BE2C (cell line): ENCODE data around the genes ISL1, CDC20B and DDX4.

- RRBS: no CpG with 5 or more reads among the region's 14 CpGs
These were observed 128.4 kb downstream of the PARP8 start for GRCh38 chr5:50794666-50795398.

DNA sequence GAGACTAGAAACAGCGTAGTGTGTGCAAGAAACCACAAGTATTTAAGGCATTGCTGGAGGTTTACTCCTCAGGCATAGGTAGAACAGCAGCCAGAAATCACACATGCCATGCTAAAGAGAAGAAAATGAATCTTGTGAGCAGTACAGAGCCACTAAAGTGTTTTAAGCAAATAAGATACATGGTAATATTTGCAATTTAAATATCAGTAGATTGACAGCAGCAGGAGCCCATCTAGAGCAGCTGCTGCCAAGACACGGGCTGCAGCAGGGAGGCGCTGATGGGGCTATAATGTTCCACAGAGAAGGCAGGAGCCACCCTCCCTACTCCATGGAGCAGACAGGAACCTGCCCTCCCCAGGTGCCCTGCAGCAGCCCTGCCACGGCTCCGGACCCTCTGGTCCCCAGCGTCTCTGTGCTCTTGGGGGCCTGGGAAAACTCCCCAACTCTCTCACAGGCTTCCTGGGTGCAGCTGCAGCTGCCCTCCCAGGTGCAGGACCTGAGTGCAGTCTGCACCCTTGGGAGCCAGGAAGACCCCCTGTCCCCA, 224.1 kb upstream of the ISL1 start:
- RRBS: no CpG with 5 or more reads among the region's 6 CpGs

- RRBS: under 1% methylated on average over 27 of the region's 82 CpGs
These were observed at the start of gene ISL1 for GRCh38 chr5:51382683-51383630. Gene ISL1 (plus strand): TSS chr5:51383448.

DNA sequence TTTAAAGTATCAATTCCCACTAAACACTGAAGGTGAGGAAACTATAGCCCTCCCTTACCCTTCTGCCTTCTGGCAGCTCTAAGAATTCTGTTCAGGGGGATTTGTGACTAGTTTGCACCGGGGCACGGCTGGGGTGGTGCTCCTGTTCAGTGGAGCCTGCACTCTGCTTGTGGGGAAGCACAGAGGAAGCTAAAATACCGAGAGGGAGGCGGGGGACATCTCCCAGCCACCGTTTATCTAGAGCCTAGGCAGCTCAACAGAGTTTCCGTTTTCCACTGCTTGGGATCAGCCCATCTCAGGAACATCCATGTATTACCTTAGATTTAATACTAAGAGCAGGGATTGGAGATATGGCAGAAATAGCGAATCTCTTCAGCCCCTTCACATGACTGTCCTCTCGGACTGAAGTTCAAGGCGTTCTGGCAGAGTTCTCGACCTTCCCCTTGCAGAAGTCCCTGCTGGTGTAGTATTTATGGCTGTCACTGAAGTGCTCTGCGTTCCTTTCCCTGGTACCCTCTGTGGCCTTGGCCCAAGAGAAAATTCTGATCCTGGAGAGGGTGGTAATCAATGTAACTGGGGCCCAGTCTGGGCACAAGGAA, 5.5 kb downstream of the ISL1 start:
- RRBS: no CpG with 5 or more reads among the region's 11 CpGs

DNA sequence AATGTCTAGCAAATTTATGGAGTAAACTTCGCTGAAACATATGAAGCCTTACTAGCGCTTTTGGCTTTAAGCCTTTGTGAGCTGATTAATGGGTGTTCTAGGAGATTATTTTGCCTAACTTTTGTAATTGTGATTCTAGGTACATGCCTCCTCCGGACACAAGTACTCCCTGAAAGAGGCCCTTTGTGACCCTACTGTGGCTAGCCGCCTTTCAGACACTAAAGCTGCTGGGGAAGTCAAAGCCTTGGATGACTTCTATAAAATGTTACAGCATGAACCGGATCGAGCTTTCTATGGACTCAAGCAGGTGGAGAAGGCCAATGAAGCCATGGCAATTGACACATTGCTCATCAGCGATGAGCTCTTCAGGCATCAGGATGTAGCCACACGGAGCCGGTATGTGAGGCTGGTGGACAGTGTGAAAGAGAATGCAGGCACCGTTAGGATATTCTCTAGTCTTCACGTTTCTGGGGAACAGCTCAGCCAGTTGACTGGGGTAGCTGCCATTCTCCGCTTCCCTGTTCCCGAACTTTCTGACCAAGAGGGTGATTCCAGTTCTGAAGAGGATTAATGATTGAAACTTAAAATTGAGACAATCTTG, 13.7 kb downstream of the ITGA1 start:
- RRBS: 1% methylated on average over 4 of the region's 13 CpGs

GRCh38 chr5:53478417-53479037, 1.9 kb upstream of the FST start:
- RRBS: no CpG with 5 or more reads among the region's 26 CpGs

GRCh38 chr5:53911525-53911899, 351.1 kb downstream of the NDUFS4 start:
- RRBS: no CpG with 5 or more reads among the region's 2 CpGs

- RRBS: no CpG with 5 or more reads among the region's 2 CpGs
These were observed 79.3 kb downstream of the ARL15 start for GRCh38 chr5:54230950-54231608.

GRCh38 chr5:54295530-54296256, 14.7 kb downstream of the ARL15 start:
- RRBS: no CpG with 5 or more reads among the region's 10 CpGs

- RRBS: no CpG with 5 or more reads among the region's 14 CpGs
These were observed 2.8 kb downstream of the SNX18 start for GRCh38 chr5:54520039-54520988.

DNA sequence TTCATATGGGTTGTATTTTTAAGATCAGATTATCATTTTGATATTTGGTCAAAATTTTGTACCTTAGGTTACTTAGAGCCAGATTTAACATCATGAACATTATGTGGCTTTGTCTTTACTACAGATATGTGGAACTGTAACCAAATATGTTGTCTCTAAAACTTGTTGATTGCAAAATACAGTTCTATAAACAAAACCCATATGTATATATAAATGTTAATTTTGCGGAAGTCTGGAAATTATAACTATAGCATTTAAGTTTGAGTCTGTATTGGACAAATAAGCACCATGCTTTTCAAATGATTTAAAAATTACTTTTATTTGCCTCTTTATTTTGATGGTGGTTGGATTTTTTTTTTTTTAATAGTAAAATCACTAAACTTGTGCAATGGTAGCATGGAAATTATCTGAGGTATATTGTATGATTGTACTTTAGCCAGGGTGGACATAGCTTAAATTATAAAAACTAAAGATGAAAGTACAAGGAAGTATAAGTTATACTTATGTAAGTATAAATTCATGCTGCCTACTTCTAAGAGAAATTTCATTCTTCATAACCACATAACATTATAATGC, 27.6 kb downstream of the SNX18 start:
- RRBS: no CpG with 5 or more reads among the region's 1 CpG

DNA sequence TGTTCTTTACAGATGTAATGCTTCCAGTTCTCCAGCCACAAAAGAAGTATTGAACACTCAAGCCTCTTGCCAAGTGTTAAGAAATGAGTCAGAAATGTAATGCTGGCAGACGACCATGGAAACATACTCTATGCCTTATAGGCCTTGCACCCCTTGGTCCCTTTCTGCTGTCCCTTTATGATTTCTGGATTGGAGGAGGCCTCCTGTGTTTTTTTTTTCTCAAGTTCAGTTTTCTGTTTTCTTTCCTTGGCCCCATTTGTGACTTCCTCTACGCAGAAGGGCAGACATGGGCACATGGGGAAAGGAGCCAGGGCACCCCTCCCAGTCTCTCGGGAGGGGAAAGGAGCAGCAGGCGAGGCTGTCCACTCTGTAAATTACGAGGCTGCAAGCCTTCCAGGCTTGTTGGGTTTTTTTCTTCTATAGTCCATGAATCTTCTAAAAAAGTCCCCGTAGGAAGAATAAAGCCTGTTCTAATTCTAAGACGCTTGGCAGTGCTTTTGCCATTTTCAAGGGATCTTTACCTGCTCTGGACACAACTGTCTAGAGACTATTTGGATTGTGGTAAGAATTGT, 53.4 kb downstream of the SNX18 start:
- RRBS: no CpG with 5 or more reads among the region's 7 CpGs

GRCh38 chr5:54587286-54587760, 69.8 kb downstream of the SNX18 start:
- RRBS: no CpG with 5 or more reads among the region's 3 CpGs

GRCh38 chr5:54703656-54704312, 186.2 kb downstream of the SNX18 start:
- RRBS: no CpG with 5 or more reads among the region's 10 CpGs

GRCh38 chr5:54807375-54807745, 178.0 kb downstream of the ESM1 start:
- RRBS: no CpG with 5 or more reads among the region's 1 CpG

- RRBS: 26% methylated on average over 25 of the region's 53 CpGs
These were observed 101.9 kb downstream of the ESM1 start for GRCh38 chr5:54883314-54884021.

- RRBS: 2% methylated on average over 17 of the region's 69 CpGs
These were observed at the start of gene CDC20B for GRCh38 chr5:55172935-55173684. Gene CDC20B (minus strand): TSS chr5:55173177.

- RRBS: no CpG with 5 or more reads among the region's 2 CpGs
These were observed 83.9 kb downstream of the MTREX start for GRCh38 chr5:55391633-55392127.

- RRBS: no CpG with 5 or more reads among the region's 4 CpGs
These were observed 42.6 kb upstream of the PLPP1 start for GRCh38 chr5:55577399-55577774.

DNA sequence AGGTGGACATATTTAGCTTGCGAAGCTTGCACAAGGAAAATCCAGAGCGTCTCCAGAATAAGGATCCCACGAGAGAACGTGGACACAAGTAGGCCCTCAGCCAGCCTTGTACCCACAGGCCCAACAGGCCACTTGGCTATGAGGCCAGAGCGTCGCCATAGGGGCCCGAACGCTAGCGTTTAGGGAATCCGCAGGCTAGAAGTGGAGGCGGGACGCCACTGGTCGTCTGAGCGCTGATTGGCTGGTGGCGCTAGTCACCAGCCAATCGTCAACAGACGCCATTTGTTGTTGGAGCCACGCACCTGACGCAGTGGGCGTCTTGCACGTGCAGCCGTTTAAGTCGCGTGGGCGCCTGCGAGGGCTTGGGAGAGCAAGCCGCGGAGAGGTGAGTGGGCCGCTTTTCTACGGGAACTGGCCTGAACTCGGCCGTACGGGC, at the start of gene DDX4:
Gene DDX4 (plus strand): TSS at position 345 of the 436 bp plus-strand sequence.
- RRBS: no CpG with 5 or more reads among the region's 33 CpGs